PFSK-1 (cell line): ENCODE data around the gene CLIC2.

DNA sequence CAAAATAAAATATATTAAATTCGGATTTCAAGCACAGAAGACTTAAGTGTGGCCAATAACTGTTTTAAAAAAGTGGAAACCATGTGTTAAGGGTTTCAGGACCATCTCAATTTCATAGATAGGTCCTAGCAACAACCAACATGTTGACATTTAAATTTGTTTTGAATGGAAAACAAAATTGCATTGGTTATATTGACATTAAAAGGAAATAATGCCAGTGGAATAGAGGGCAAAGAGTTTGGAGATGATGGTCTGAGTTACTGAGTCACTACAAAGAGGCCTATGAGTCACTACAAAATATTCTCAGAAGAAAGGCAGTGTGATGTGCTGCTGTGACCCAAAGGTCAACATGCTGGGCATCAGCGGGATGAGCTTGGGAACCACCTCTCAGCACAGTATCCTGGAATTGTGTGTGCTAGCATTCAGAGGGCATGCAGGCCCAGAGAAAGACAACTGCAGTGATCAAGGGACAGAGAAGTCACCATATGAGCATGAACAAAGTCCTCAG lies 2.8 kb downstream of the CMC4 start:
- RRBS, result no CpG with 5 or more reads among the region's 2 CpGs

- RRBS, result no CpG with 5 or more reads among the region's 2 CpGs
These were observed 48.5 kb downstream of the BRCC3 start for GRCh38 chrX:155119765-155120252.

GRCh38 chrX:155330847-155331430 lies 3.5 kb downstream of the CLIC2 start:
- RRBS, result no CpG with 5 or more reads among the region's 4 CpGs

- RRBS, result no CpG with 5 or more reads among the region's 6 CpGs
These were observed at the start of gene CLIC2 for GRCh38 chrX:155334354-155334893. Gene CLIC2, minus strand, starts transcription at chrX:155334614.